ENCODE measurements around a stretch of chr6.

DNA sequence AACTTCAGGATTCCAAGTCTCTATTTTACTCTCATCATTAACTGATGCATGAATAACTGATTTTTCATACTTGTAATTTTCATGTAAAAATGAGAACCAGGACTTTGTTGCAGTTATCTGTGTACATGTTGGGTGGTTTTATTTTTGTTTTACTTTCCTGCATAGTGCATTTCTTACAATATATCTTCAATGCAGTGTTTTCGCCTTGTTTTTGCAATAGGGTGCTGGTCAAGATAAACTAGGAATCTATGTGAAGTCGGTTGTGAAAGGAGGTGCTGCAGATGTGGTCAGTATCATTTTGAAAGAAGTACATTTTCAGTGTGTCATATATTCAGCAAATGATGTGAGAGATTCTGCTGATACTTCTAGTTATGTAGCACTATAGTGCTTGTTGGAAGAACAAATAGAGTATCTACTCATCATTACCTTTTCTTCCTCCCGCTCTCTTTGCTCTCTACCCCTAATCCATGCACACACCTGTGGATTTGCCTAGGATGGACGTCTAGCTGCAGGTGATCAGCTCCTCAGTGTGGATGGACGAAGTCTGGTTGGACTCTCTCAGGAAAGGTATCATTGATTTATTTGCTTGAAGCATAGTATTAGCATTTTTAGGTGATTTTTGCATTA is 54.4 kb upstream of the KIF25 start:
- RAMPAGE, long total RNA, result no peak
- RRBS, result no CpG with 5 or more reads among the region's 5 CpGs

GRCh38 chr6:167962583-167963206 is 34.8 kb upstream of the KIF25 start:
- RAMPAGE, long total RNA, result no peak
- RRBS, result no CpG with 5 or more reads among the region's 10 CpGs

GRCh38 chr6:168046031-168046593 is 32.9 kb downstream of the FRMD1 start:
- RAMPAGE, long total RNA, result no peak
- RRBS, result no CpG with 5 or more reads among the region's 10 CpGs

DNA sequence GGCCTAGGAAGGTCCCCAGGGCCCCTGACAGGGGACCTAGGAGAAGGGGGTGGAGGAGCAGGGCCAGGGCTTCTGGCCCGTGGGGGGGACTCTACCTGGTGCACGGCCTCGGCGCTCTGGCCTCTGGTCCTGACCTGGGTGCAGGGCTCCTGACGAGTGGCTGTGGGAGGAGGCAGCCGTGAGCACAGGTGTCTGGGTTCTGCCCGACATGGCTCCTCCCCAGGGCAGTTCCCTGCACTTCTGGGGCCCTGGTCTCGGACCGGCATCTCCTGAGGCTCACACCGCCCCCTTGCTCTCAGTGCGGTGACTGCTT is 20.0 kb downstream of the FRMD1 start:
- RAMPAGE, long total RNA, result no peak
- RRBS, result no CpG with 5 or more reads among the region's 11 CpGs

GRCh38 chr6:168097990-168098249 is 18.9 kb upstream of the FRMD1 start:
- RAMPAGE, long total RNA, result no peak
- RRBS, result 92% methylated on average over 5 of the region's 10 CpGs

DNA sequence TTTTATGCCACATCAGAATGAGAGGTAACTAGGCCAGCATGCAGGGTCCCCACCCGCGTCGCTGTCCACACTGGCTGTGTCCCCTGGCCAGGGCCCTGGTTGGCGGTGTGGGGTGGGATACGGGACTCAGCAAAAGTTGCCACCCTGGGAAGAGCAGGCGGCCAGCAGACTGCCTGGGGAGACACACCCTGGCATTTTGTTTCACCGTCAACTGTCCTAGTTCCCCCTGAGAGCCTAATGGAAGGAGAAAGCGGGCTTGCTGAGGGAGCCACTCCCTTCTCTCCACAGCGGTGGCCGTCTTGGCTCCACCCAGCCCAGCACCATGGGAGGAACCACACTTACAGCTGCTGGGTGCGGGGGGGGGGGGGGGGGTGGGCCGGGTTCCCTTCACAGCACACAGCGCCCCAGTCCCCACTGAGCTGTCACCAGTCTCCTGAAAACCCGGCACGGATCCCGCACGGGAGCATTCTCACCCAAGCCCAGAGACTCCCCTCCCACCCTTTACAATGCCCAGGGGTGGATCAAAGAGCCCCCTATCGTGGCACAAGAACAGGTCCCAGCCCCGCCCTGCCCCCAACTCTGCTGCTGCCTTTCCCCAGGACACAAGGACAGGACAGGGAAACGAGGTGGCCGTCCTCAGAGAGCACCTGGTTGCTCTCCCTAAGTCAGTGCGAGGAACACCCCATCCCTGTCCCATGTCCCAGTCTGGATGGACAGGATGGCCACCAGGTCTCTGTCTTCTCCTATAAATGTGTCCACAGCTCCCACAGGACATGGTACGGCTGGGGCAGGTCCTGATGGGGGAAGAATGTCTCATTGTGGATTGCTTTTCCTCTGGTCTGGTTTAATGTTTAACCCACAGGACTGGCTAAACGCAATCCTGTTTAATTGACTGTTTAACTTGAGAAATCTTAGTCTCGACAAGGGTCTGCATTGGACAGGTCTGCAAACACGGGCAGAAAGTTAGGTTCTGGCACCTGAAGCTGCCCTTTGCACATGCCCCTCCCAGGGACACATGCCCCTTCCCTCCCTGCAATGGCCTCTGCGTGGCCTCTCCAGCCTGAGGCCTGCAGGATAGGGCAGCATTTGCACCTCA is 45.5 kb downstream of the DACT2 start:
- RAMPAGE, long total RNA, result no peak
- RRBS, result 30% methylated on average over 3 of the region's 27 CpGs

- RAMPAGE, long total RNA, result no peak
- RRBS, result no CpG with 5 or more reads among the region's 1 CpG
Observed at GRCh38 chr6:168302602-168302819, 17.1 kb downstream of the DACT2 start.

- RAMPAGE, long total RNA, result no peak
- RRBS, result no CpG with 5 or more reads among the region's 13 CpGs
Observed at GRCh38 chr6:168320583-168321100, 1.1 kb upstream of the DACT2 start.

DNA sequence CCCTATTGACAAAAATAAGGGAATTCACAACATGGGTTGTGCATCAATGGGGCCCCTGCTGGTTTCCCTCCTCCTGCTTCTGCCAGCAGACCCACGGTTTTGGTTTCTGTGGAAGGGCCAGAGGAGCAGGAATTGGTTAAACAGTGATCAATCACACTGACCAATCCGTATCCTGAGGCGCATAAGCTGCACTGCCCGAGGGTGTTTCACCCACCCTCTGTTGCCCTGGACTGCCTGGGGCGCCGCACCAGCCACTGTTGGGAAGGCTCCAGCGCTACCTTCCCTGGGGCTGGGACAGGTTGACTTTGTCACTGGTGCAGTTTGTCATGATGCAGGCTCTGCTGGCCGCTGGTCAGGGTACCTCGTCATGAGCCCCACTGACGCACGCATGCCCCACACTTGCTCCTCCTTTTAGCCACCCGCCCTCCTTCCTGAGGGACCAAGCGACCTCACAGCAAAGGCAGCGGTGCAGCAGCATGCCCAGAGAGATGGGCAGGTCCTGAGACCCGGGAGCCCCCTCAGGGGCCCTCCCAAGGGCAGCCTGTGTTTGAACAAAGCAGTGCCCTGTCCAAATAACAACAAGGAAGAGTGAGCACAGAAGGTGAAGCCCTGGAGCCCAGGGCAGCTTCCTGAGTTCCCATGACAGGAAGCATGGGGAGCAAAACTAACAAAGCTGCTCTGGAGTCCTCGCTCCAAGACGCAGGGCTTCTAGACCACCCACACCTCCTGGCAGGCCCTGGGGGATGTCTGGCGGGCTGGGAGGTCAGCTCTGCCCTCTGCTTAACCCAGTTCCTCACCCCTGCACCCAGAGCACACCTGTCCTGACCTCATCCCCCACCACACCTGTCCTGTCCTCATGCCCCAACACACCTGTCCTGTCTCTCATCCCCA is 50.2 kb upstream of the SMOC2 start:
- RAMPAGE, long total RNA, result no peak
- RRBS, result no CpG with 5 or more reads among the region's 18 CpGs

GRCh38 chr6:168451067-168451324 is 10.0 kb downstream of the SMOC2 start:
- RAMPAGE, long total RNA, result no peak
- RRBS, result no CpG with 5 or more reads among the region's 5 CpGs

DNA sequence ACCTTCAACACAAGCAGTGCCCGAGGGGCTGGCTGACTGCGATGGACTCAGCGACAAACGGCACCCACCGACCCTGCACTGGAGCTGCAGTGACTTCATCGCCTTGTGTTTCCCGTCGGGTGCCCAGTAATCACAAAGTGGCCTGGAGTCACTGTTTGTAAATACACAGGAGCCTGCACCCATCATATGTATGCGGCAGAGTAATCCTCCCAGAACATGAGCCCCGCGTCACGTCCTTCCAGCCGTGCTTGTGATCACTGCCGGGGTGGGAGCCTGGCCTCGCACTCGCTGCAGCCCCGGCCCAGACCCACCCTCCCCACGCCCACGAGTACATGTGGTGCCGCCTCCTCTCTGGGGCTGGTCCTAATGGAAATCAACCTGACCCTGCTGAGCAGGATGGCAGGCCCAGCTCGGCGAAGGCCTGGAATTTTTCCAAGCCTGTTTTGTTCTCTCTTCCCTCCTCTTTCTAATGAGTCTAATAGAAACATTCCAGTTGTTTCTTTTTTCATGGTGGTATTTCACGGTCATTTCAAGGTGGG is 16.4 kb downstream of the SMOC2 start:
- RAMPAGE, long total RNA, result no peak
- RRBS, result 90% methylated on average over 4 of the region's 23 CpGs

DNA sequence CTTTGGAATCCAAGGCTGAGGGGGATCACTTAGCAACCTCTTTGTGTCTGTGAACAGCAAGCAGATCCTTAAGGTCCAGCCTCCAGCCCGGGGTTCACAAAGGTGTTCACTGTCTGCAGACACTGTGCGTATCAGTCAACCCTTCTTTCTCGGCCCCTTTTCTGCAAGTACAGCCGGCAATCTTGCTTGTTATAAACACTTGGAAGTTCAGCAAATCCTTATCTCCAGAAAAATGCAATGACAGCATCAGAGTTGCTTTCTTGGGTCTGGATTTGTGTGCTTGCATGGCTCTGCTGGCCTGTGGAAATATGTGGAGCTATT is 100.2 kb downstream of the SMOC2 start:
- RAMPAGE, long total RNA, result no peak
- RRBS, result 52% methylated on average over 3 of the region's 4 CpGs

- RAMPAGE, long total RNA, result no peak
- RRBS, result no CpG with 5 or more reads among the region's 11 CpGs
Observed at GRCh38 chr6:168542075-168542838, 101.3 kb downstream of the SMOC2 start.

DNA sequence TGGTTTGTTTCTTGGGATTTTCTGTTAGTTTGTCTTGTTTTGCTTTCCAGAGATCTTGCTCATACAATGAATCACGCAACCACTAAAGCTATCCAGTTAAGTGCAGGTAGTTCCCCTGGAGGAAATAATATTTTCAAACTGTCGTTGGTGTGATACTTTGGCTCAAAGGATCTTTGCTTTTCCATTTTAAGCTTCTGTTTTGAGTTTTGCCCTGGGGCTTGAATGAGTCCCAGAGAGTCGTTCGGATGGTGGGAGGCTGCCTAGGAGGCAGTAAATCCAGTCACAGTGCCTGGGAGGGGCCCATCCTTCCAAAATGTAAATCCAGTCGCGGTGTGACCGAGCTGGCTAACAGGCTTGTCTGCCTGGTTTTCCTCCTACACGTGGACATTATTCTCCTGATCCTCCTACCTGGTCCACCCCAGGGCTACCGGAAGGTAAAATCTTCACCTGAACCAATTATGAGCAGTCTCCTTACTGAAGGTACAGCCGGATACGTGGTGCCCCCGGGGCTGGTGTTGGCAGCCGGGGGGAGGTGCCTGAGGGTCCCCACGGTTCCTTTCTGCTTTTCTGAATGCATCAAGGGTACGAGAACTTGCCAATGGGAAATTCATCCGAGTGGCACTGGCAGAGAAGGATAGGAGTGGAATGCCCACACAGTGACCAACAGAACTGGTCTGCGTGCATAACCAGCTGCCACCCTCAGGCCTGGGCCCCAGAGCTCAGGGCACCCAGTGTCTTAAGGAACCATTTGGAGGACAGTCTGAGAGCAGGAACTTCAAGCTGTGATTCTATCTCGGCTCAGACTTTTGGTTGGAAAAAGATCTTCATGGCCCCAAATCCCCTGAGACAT is 226.1 kb downstream of the SMOC2 start:
- RAMPAGE, long total RNA, result no peak
- RRBS, result 95% methylated on average over 2 of the region's 18 CpGs

DNA sequence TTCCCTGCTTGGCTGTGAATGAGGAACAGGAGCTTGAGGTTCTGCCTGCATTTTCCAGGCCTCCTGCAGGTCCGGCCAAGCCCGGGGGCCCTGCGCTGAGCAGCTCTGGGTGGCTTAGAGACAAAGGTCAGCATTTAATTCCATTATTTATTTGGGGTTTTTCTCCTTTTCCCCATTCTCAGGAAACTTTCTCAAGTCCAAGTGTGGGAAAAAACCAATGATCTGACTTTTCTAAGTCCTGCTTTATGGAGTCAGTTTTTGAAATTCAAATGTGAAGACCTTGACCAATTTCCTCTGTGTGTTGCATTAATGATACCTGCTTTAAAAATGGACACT is 343.7 kb downstream of the SMOC2 start:
- RAMPAGE, long total RNA, result no peak
- RRBS, result no CpG with 5 or more reads among the region's 3 CpGs

GRCh38 chr6:168851821-168852275 is 401.8 kb downstream of the THBS2 start:
- RAMPAGE, long total RNA, result no peak
- RRBS, result no CpG with 5 or more reads among the region's 4 CpGs

DNA sequence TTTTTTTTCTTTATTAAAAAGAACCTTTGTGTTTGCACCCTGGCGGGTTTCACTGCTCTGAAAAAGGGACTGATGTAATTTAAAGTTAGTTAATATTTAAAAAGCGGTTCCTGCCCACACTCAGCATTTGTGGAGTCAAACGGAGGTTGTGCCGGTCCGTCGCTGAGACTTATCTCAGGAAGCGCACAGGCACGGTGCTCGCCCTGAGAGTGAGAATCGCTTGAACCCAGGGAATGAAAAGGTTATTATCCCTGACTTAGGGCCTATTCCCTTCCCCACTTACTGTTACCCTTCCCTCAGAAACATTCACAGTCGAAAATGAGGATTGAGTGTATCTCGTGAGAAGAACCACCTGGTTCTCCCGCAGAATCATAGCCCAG is 366.6 kb downstream of the THBS2 start:
- RAMPAGE, long total RNA, result no peak
- RRBS, result no CpG with 5 or more reads among the region's 13 CpGs

GRCh38 chr6:168962749-168963446 is 290.7 kb downstream of the THBS2 start:
- RAMPAGE, long total RNA, result no peak
- RRBS, result 94% methylated on average over 6 of the region's 21 CpGs

DNA sequence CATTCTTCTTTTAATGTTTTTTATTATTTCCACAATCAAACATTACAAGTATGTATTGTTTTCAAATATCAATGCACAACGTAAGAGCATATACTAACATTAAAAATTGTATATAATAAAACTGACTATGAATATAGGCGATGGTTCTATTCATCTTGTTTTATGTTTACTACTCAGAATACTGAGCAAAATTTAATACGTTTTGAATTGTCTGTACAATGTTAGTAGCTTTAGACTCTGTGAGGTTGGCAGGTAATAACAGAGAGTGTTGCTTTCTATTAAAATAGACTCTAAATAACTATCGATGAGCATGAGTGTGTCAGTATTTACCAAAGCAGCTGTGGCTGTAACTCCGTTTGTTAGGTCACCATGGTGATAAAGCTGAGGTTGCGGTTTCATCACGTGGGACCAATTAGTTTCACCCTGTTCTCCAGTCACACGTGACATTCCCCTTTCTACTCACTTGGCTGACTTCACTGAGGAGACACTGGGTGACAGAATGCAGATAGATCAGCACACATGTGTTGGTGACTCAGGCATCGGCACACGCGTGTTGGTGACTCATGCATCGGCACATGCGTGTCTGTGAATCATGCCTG is 285.6 kb downstream of the THBS2 start:
- RAMPAGE, long total RNA, result no peak
- RRBS, result no CpG with 5 or more reads among the region's 13 CpGs

DNA sequence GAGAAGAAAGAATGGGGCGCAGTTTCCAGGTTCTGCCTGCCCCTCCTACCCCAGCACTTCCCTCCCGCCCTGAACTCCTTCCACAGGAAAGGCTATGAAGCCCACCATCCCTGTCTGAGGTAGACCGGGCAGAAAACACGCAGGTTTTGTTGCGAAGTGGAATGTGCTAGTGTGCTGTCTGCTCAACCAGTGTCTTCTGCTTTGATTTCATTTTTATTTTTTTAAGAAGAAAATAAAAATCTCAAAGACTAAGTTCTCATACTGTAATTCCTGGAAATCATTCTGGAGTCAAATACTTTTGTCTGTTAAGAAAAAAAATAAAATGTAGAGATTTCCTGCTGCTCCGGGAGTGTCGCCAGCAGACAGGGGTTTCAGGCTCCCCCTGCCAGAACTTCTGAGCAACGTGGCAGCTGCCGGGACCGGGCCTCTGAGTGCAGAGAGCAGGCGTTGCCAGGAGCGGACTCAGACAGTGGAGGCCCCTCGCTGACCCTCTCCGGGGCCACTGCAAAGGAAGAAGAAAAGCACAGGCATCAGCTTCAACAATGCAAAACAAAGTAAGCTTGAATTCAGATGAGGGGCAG is 95.6 kb downstream of the THBS2 start:
- RAMPAGE, long total RNA, result no peak
- RRBS, result 57% methylated on average over 8 of the region's 14 CpGs

Measured in hepatocyte (in vitro differentiated cells and primary cell).